Placental pericyte (primary cell): ENCODE measurements around a stretch of chr10.

GRCh38 chr10:97542947-97543499 lies 29.6 kb upstream of the ANKRD2 start:
- CAGE, long polyA plus RNA: no peak

- CAGE, long polyA plus RNA: no peak
Measured at GRCh38 chr10:97572956-97573393, 396 bp downstream of the ANKRD2 start.

DNA sequence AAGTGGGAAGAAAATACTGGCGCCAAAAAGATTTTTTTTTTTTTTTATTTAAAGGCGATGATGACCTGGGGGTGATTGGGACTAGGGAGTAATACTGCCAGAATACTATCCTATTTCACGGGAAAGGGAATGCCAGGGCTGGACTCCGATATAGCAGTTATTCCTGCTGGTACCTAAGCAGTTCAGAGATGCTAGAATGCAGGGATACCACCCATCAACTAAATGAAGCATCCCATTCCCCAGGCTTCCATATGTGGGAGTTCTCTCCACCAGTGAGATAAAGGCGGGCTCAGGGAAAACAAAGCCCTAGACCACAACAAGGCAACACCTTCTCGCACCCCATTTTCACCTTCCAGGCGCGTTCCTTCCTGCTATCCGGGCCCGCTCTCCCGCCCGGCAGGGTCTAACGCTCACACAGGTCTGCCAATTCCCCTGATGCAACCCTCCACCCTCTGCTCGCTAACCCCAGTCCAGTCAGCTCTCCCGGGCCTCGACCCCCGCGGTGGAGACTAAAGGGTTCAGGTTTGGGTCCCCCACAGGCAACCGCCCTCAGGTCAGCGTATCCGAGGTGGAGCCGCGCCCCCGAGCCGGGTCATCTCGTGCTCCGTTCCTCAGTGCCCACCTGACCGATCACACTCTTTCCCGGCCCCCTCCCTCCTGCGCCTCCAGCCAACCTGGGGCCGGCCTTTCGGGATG lies 479 bp downstream of the MORN4 start:
- CAGE, long polyA plus RNA: no peak

DNA sequence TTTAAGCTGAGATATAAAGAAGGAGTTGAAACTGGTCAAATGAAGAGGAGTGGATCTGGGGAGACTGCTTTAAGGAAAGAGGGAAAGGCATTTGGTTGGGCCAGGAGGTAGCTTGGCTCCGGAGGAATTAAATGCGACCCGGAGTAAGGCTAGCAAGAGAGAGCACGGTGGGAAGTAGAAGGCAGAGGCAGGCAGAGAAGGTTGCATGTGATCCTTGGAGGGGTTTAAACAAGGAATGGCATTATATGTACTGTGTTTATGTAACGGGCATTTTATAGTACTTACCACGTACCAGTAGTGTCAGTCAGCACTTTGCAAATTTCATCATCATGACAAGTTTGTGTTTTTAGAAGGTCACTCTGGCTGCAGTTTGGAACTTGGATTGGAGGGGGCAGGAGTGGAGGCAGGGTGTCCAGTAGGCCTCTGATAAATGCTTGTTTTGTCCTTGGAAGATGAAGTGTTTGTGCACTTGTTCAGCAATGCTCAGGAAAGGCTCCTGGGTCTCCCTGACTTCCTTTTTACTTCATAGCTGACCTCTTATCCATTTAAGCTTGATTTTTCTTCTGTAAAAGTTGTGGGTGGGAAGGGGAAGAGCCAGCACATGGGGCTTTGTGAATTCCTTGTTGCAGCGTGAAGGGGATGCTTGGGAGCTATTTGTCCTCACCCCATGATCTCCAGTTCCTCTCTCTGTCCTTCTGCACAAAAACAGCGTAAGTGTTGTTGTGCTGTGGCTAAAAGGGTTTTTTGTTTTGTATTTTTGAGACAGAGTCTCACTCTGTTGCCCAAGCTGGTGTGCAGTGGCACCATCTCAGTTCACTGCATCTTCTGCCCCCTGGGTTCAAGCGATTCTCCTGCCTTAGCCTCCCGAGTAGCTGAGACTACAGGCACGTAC lies 1.3 kb upstream of the AVPI1 start:
- CAGE, long polyA plus RNA: no peak

- CAGE, long polyA plus RNA: no peak
Measured at GRCh38 chr10:97738434-97738906, 1.5 kb downstream of the ZFYVE27 start.

DNA sequence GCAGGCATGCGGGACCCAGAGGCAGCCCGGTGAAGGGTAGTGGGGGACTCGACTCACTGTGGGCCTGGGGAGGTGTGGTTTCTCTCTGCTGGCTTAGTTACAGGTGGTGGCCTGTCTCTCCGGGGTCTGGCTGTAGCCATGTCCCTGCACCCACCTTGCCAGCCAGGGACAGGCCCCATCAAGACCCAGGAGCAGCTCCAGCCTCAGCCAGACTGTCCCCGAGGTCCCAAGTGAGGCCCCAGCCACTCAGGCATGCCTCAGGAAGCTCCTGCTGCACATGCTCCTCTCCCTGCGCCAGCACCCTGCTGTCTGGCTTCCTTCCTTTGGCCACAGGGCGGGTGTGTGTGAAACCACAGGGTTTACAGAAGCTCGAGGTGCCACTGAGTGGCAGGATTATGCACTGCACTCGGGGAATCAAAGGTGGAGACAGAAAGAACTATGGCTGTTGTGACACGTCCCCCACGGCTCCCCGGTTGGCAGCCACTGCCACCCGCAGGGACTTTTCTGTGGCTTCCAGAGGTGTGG lies 19.7 kb downstream of the GOLGA7B start:
- CAGE, long polyA plus RNA: no peak

GRCh38 chr10:97921640-97922333 lies 72.1 kb downstream of the GOLGA7B start:
- CAGE, long polyA plus RNA: no peak

GRCh38 chr10:98134722-98135467 lies 438 bp downstream of the R3HCC1L start:
- CAGE, long polyA plus RNA: no peak

DNA sequence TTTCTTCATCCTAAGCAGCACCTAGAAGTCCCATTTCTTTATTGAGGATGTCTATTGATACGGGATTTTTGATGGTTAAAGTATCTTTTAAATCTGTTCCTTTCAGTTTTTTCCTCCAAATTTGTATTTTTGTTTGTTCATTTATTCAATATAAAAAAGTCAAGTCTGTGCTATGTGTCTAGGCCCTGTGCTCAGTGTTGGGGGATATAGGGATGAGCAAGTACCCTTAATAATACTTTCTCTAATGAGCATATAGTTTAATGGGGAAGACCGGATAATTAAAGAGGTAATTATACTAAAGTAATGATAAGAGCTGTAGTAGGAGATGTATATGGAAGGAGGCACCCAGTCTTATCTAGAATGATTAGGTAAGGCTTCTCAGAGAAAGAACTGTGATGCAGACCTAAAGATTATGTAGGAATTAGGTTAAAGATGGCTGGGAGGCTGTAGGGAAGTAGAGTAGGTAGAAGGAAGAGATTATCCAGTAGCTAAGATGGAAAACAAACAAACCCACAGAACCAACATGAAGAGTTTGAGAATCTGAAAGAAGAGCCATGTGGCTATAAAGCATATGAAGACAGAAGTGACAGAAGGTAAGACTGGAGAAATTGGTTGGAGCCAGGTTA lies 50.7 kb downstream of the R3HCC1L start:
- CAGE, long polyA plus RNA: no peak

DNA sequence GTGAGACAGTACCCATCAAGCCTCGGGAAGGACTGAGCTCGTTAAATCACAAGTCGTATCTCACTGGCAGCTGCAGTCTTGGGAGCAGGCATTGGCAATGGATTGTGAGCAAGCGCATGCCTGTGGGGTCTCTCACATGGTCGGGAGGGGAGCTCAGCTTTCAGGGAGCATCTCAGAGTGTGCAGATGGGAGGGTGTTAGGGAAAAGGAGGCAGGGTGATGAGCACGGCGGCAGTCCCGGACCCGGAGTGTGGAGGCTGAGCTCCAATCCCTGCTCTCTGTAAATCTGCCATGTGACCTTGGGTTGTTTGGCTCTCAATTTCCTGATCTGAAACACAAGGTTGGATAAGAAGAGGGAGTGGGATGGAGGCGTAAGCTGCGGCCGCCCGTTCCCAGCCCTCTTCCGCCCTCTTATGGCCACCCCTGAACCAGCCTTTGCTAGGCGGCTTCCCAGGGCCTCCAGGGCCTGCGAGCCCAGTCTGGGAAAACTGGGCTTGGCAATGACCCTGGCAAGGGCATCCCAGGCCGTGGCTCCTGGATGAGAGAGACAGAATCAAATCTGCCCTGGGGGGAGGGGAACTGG lies 41.4 kb upstream of the LOXL4 start:
- CAGE, long polyA plus RNA: no peak

DNA sequence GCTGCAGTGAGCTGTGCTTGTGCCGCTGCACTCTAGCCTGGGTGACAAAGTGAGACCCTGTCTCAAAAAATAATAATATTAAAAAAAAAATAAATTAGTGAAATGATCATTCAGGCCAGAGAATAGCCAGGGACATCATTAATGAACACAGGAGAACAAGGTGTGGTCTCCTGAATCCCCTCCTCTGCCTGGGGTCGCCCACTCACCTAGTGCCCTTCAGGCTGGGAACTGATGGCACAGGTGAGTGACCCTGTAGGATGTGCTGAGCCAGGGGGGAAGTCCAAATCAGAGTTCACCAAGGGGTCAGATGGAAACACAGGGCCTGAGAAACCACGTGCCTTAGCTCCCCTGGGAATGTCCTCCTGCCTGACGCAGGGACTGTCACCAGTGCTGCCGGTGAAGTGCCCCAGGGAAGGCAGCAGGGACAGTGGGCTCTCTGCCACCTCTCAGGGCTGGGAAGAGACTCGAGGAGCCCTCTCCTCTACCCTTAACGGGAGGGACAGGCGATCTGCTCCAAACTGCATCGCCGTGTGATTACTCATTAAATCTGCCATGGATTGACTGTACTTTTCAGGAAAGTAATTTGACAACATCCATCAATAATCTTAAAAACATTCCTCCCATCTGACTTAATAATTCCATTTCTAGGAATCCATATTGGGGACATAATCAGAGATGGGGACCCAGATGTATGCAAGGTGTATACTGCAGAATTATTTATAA lies 5.8 kb upstream of the PYROXD2 start:
- CAGE, long polyA plus RNA: no peak

DNA sequence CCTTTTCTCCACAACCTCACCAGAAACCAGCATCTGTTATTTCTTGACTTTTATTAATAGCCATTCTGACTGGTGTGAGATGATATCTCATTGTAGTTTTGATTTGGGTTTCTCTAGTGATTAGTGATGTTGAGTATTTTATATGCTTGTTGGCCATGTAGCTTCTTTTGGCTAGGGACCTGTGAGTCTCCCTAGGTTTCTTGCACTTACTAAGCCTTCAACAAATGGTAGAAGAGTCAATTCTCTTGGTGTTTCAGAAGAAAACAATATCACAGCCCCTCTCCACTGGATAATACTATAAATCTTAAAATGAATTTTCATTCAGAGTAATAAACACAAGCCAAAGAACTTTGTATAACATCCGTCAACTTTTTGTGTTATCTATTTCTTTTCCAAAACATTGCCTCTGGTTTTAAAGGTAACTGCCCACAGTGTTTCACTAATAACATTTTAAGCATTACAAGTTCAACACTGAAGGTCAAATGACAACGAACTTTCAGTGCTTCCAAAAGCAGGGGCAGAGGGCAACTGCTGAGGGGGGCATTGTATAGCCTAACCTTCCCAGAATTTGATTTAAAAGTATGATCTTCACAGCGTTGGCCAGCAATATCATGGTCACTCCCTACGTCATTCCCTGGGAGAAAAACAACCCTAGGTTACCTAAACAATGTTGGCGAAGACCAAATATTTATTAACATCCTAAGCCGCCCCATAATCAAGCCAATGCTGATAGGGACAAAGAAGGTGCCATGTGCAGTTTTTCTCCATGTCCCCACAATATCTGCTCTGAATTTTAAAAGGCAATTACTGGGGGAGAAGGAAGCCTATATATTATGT lies 2.3 kb upstream of the GOT1 start:
- CAGE, long polyA plus RNA: no peak

- CAGE, long polyA plus RNA: no peak
Measured at GRCh38 chr10:99754657-99755260, 22.7 kb downstream of the CUTC start.

- CAGE, long polyA plus RNA: no peak
Measured at GRCh38 chr10:99845773-99846062, 63.3 kb downstream of the ABCC2 start.

GRCh38 chr10:99921803-99922623 lies 87.7 kb downstream of the DNMBP start:
- CAGE, long polyA plus RNA: no peak

- CAGE, long polyA plus RNA: no peak
Measured at GRCh38 chr10:99976956-99977650, 32.6 kb downstream of the DNMBP start.

GRCh38 chr10:100006256-100006892 lies 3.4 kb downstream of the DNMBP start:
- CAGE, long polyA plus RNA: no peak

DNA sequence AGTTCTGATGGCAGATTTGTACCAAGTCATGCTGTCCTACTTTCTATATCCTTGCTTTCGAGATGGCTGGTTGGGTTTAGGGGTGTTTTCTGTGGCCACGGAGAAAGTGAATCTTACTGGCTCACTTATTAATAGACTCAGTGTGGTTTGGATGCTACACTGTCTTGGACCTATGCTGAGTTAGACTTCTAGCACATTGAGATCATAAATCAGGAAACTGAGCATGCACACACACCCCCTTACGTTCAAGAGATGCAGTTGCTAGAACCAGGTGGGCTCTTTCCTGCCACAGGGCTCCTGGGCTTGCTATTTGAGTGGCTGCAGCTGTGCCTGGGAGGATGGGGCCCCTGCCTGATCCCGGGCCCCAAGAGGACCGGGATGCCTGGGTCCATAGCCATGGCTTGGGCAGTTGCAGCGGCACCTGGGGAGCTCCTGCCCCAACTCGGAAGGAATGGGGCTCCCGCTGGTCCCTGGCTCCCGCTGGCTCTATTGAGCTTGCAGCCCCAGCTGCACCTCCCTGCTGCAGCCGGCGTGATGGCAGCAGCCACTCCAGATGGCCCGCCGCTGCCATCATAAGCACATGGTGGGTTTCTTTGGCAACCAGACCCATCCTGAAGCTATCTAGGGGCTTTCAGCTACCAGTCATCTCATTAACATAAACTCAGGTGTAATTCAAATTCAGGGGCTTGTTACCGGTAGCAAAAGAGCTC lies 11.0 kb upstream of the DNMBP start:
- CAGE, long polyA plus RNA: no peak

DNA sequence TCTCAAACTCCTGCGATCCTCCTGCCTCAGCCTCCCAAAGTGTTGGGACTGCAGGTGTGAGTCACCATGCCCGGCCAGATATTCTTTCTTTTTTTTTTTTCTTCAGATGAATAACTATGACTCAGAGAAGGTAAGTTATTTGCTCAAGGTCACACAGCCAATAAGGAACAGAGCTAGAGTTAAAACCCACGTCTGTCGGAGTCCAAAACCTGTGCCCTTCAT lies 28.2 kb upstream of the DNMBP start:
- CAGE, long polyA plus RNA: no peak

DNA sequence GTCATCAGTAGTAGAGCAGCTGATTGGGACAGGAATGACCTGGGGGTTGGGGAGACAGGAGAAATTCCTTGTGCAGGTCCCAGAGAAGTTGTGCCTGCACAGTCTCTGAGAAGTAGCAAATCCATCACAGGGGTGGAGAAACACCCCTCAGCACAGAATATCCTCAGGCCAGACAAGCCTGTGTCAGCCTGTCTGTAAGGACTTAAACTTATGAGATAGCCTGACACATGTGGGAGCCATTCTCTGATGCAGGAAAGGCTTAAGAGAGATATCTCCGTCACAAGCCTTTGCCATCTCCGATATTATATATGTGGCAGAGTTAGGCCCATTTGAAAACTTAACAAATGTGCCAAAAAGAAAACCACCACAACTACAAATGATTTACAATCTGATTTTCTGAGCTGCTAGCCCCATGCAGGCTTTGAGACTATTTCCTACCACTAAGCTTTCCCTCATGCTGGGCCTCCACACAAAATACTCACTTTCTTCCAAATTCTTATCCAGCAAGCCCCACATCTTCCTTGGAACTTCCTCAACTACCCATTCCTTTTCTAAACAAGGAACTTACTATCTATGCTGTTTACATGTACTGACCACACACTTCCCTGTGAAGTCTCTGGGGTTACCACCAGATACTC lies 7.7 kb upstream of the CHUK start:
- CAGE, long polyA plus RNA: no peak